GM12892 (cell line): ENCODE measurements around the genes NFX1 and UBAP1.

GRCh38 chr9:33044683-33045192 is 19.7 kb downstream of the DNAJA1 start:
- RRBS = no CpG with 5 or more reads among the region's 11 CpGs

DNA sequence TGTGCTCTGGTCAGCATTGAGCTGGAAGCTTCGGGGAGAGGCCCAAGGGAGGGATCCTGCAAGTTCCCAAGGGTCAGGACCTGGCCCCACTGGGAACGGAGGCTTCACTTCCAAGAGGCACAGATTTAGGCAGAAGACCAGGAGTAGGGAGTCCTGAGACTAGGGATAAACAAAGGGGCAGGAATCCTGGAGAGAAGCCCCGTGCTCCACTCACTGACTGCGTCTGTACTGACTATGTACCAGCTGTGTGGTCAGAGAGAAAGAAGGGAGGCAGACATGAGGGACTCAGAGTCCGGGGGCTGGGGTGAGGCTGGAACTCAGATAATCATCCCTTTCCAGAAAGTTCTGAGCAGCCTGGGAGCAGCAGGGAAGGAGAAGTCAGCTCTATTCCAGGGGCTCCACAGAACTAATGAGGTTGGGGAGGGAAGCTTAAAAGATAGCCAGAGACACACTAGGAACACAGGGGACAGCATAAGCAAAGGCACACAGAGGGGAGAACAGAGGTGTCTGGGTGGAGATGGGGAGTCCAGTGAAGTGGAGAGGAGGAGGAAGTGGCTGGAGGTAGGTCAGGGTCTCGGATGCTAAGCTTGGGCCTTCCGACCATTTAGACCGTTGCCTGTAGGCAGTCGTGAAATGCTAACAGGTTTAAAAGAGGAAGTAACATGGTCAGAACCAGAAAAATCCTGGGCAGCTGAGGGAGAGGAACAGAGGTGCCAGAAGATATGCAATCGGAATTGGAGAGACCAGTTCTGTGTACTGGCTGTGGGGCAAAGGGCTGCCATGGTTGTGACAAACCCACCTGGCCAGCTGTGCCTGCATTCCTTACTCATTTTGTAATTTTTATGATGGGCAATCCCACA is 37.6 kb downstream of the B4GALT1 start:
- RRBS = no CpG with 5 or more reads among the region's 10 CpGs

- RRBS = no CpG with 5 or more reads among the region's 11 CpGs
Observed at GRCh38 chr9:33154858-33155888, 12.0 kb downstream of the B4GALT1 start.

DNA sequence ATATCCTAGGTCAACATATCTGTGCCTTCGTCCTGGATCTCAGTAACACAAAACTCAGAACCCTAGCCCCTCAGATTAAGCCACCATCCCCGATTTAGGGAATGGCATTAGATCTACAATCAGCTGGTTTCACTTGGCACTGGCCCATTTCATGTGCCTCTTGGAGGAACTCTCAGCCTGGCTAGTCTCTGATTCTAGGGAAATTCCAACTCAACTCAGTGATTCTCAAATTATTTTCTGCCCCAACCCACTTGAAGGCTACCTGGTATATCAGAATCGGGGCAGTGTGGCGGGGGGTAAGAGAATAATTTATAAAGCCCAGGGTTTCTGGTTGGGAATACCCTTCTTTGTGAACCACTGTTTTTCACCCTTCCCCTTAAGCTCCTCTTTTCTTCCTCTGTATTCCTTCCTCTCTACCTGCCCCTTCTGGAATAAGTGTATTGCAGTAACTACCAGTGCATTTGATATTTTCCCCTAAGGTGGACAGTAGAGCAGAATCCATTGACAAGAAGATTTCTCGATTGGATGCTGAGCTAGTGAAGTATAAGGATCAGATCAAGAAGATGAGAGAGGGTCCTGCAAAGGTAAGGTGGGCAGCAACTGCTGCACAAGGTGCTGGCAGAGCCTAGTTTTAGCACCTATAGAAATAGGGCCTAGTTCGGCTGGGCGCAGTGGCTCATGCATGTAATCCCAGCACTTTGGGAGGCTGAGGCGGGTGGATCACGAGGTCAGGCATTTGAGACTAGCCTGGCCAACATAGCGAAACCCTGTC is 868 bp downstream of the CHMP5 start:
- RRBS = no CpG with 5 or more reads among the region's 10 CpGs

DNA sequence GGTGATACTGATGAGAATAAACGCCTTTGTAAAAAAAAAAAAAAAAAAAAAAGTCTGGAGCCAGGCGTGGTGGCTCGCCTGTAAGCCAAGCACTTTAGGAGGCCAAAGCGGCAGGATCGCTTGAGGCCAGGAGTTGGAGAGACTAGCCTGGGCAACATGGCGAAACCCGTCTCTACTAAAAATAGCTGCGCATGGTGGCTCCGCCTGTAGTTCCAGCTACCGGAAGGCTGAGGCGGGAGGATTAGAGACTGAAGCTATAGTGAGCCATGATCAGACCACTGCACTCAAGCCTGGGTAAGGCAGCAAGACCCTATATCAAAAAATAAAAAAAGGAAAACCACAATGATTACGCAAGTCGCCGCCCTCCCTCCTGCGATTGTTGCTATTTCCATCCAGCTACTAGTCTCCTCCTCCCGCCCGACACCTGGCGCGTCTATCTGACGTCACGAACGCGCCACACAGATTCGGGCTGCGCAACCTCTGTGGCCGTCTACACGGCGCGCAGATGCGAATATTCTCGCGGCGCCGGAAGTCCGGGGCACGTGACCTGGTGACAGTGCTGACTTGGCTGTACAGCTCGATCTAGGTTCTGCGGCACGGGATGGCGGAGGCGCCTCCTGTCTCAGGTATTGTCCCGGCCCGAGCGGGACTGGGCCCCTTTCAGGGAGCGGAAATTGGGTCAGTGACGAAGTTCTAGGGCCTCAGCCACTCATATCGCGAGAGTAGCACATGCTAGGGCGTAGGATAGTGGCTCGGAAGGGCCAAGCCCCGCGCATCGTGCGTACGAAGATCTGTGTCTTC is at the start of gene NFX1:
Gene NFX1 (plus strand): TSS at position 545 of the 801 bp plus-strand sequence.
- RRBS = no CpG with 5 or more reads among the region's 55 CpGs

GRCh38 chr9:33297403-33297984 is 7.2 kb downstream of the NFX1 start:
- RRBS = no CpG with 5 or more reads among the region's 1 CpG

GRCh38 chr9:33415444-33416069 is 13.2 kb upstream of the AQP7 start:
- RRBS = no CpG with 5 or more reads among the region's 9 CpGs

DNA sequence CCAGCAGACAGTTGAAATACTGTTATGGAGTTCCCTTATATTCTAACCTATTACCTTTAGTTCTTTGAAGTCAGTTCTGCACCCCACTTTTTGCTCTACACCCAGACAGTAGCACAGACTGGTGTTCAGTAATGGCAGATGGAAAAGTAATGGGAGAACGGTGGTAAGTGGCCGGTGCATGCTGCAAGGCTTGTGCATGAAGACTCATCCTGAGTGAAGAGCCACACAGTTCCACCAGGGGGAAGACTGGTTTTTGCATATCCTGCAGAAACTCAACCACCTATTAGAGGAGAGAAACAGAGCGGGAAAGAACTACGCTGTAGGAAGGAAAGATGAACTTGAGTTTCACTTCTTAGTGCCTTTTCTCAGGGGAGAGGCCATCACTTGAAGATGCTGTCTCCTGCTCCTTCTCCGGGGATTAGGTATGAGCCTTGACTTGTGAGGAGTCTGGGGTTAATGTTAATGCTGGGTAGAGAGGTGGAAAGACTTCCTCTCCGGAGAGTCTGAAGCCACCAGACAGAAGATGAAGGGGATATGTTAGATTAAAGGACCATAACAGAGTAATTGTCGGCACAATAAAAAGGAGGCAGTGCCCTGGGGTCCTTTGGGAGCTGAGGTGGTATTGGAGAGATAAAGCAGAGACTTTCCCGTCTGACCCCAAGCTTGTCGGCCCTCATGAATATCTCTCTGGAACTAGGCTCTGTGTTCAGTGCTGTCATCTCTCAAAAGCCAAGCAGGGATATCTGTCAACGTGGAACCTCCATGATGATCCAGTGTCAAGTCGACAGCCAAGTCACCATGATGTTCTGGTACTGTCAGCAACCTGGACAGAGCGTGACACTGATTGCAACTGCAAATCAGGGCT is 9.3 kb upstream of the PRSS3 start:
- RRBS = 62% methylated on average over 1 of the region's 12 CpGs

- RRBS = no CpG with 5 or more reads among the region's 10 CpGs
Observed at GRCh38 chr9:33916884-33917368, 100.0 kb downstream of the UBE2R2 start.

DNA sequence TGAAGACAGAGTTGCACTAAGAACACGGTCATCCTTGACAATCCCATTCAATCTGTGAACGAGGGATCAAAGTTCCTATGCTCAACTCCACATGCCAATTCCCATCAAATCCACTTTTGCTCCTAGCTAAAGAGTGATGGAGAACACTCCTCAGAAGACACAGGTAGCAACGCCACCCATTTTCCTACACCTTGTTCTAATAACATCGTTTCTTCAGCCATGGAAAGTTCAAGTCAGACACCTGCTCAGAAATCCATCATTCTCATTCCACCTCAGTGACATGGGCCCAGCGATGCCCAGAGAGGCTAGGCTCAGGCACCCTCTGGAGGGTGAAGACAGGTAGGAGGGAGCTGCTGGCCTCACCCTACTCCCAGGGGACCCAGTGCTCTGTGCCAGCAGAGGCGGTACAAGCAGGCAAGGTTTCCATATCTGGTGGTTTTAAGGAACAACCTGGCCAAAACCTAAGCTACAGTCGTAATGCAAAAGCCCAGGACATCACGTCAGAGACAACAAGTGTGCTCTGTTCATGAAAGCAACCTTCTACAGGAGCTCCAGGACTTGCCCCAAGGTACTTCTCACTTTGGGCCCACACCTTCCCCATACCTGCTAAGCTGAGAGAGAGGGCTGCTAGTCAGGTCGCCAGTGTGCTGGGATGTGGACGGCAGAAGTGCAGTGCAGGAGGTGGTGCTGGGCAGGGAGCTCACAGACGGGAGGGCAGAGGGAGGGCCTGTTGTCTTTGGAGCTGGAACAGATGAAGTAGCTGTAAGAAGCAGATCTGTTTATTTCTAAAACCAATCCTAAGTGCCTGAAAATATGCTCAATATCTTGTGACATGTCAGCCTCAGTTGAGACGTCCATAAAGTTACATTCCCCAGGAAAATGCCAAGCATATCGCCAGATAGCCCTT is 115.5 kb downstream of the UBAP2 start:
- RRBS = no CpG with 5 or more reads among the region's 13 CpGs

DNA sequence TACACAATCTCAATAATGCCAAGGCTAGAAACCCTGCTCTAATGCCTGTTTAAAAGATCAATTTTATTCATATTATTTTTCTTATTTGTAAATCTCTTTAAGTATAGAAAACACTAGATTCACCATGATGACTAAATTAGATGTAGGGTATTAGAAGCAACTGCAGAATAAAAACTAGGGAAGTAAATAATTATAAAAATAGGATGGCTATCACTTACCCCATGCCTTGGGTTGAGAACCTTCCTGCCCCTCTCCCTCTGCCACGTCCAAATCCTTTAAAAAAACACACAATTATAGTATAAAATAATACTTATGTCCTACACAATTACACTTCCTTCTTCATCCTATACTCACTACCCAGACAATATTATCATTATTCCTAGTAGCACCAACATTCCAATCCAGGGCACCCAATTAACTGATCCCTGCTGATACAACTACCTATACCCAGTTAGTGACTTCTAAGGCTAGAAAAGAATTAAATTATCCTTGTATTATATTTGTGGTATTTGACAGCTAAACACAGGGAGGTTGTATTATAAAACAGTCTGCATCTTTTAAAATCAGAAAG is 75.6 kb downstream of the UBAP2 start:
- RRBS = no CpG with 5 or more reads among the region's 1 CpG

- RRBS = no CpG with 5 or more reads among the region's 9 CpGs
Observed at GRCh38 chr9:34124738-34125469, 1.6 kb downstream of the DCAF12 start.

- RRBS = no CpG with 5 or more reads among the region's 8 CpGs
Observed at GRCh38 chr9:34158170-34158931, 20.5 kb upstream of the UBAP1 start.

DNA sequence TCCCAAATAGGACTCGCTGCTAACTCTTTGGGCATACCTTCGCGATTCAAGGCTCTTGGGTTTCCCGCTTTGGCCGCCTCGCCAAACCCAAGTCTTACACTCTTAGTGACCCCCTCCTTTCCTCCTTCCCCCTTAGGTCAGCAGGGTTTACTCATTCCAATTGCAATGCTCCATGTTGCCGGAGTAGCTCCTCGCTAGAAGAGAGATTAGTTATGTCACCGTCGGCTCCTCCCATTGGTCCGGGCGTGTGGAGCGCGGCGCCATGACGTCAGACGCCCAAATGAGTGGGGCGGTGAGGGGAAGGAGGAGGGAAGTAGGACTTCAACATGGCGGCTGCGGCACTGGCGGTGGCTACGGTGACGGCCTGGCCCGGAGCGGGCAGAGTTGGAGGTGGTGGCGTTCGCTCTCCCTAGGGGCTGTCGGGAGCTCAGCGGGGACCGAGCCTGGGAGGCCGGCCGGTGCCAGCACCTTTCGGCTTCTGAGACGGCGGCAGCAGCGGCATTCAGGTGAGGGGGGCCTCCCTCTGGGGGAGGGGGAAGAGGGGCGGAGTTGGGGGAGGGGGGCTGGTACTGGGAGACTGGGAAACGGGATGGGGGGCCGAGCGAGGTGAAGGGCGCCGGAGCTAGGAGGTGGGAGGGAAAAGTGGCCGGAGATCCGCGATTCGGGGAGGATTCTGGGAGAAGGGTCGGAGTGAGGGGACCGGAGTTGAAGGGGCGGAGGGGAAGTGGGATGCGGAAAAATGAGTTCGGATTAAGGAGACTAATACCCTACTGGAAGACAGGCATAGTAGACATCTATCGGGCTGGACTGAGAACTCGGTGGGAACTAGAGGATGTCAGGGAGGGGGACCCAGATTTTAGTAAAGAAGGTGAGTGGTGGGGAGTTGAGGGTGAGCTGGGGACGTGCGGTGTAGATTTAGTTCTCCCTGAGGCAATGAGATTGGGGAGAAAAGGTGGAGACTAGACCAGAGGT is at the start of gene UBAP1:
Gene UBAP1 (plus strand): TSS at position 309 of the 972 bp plus-strand sequence.
- RRBS = no CpG with 5 or more reads among the region's 55 CpGs

GRCh38 chr9:34253334-34254340 is 74.8 kb downstream of the UBAP1 start:
- RRBS = no CpG with 5 or more reads among the region's 7 CpGs

GRCh38 chr9:34400556-34401202 is 3.1 kb upstream of the C9orf24 start:
- RRBS = 88% methylated on average over 5 of the region's 37 CpGs

GRCh38 chr9:34610900-34612006 is 644 bp downstream of the RPP25L start:
- RRBS = 0% methylated on average over 2 of the region's 31 CpGs

DNA sequence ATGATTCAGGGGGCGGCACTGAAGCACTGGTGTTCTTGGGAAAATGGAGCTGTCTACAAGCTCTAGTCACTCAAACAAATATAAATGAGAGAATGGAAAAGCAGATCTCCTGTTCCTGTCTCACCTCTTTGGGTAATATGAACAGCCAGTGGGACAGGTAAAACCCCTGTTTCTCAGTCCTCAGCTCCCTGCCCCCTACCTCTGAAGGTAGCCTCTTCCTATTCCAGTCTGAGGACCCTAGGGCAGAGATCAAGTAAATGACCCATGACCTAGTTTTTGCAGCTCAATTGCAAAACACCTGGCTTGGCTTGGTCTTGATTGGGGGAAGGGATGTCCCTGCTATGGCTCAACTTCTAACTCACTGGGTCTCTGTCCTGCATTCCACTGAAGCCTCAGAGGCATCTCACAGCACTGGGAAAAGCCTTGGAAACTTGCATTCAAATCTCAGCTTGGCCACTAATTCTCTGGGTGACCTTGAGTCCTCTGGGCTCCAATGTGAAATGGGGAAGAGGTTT is 1.7 kb upstream of the GALT start:
- RRBS = no CpG with 5 or more reads among the region's 1 CpG

GRCh38 chr9:34937925-34938163 is 20.2 kb upstream of the PHF24 start:
- RRBS = no CpG with 5 or more reads among the region's 2 CpGs